ENCODE data around the gene SEC24A.

GRCh38 chr5:133610652-133611395, 1.5 kb downstream of the FSTL4 start:
- PRO-cap, result no peak

DNA sequence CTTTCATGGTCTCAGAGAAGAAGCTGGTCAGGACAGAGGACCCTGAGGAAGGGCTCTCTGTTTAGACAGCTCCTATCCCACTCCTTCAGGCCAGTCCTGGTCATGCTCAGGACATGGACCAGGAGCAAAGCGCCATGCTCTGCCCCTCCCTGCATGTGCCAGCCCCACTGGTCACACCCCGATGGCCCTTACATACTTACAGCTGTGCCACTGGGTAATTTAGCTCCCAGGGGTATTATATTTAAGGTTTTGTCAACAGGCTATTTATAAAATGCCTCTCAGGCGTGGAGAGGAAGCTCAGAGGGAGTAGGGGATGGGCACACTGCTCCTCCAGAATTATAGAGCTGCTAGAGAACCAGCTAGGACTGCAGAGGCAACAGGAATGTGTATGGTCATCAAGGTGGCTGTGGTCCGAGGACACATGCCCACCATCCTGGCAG, 33.3 kb downstream of the C5orf15 start:
- PRO-cap, result no peak

DNA sequence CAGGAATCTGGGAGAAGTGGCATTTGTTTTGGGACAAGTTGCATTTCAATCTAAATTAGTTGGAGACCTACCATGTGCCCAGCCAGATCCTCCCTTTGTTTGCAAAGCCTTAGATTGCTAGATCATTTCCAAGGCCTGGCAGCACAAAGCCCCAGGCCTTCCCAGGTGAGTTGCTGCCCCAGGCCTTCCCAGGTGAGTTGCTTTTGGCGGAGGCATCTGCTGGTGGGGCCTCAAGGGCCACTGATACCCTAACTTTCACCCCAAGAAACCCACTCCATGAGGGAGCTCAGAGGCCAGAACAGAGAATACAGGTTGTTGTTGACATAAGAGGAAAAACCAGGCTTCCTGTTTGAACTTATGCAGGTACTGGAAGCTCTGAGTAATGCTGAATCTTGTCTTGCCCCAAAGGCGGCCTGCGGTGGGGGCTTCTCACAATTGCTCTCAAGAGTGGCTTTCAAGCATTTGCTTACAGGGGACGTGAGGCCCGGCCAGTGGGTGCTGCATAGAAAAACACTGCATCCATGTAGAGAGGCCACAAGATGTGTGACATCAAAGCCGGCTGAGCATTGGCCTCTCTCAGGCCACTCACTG, 34.8 kb upstream of the TCF7 start:
- PRO-cap, result no peak

GRCh38 chr5:134090366-134091034, 24.0 kb upstream of the TCF7 start:
- PRO-cap, result no peak

GRCh38 chr5:134141964-134142453, 27.5 kb downstream of the TCF7 start:
- PRO-cap, result no peak

GRCh38 chr5:134150620-134151393, 25.9 kb downstream of the SKP1 start:
- PRO-cap, result no peak

- PRO-cap, result no peak
These were observed 21.3 kb downstream of the PPP2CA start for GRCh38 chr5:134204603-134204986.

DNA sequence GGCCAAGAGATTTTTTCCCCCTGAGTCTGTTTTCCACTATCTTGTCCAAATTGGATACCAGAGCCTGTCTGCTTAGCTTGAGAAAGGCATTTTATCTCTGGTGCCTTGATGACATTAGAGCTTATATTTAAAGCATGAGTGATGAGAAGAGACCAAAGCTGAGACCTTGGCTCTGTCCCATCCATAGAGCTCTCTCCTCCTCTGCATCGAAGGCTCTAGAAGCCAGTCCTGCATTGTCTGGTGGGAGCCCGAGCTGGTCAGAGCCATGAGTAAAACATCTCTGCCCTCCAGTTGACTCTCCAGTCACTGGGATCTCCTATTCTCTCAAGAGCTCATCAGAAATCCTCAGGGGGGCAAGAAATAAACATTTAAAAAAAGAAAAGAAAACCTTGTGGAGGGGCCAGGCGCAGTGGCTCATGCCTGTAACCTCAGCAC, 10.5 kb upstream of the PPP2CA start:
- PRO-cap, result no peak

DNA sequence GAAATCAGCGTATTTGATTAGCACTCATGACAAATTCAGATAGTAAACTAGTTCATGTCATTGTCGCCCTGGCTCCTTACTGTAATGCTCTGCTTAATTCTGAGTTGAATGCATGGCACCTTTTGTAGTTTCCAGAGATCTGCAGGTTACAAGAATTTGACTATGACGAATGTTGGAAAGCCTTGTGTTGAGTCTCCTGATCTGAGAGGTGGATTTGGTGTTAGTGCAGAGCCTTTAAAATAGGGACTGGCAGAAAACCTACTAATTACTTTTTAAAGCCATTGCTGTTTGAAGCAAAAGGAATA, 1.5 kb downstream of the UBE2B start:
- PRO-cap, result no peak

DNA sequence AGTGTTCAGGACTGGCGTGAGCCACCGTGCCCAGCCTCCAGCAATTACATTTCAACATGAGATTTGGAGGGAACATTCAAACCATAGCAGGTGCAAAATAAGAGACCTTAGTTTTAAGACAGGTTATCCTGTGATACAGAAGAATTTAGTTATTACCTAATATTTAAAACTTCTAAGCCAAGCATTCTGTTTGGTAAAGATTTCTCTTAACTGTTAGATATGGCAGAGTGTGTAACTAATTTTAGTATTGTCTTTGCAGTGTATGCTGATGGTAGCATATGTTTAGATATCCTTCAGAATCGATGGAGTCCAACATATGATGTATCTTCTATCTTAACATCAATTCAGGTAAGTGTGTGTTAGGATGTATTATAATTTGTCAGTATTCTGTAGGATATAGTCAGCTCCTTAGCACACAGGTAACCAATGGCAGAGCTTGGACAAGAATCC, 16.7 kb downstream of the UBE2B start:
- PRO-cap, result no peak

DNA sequence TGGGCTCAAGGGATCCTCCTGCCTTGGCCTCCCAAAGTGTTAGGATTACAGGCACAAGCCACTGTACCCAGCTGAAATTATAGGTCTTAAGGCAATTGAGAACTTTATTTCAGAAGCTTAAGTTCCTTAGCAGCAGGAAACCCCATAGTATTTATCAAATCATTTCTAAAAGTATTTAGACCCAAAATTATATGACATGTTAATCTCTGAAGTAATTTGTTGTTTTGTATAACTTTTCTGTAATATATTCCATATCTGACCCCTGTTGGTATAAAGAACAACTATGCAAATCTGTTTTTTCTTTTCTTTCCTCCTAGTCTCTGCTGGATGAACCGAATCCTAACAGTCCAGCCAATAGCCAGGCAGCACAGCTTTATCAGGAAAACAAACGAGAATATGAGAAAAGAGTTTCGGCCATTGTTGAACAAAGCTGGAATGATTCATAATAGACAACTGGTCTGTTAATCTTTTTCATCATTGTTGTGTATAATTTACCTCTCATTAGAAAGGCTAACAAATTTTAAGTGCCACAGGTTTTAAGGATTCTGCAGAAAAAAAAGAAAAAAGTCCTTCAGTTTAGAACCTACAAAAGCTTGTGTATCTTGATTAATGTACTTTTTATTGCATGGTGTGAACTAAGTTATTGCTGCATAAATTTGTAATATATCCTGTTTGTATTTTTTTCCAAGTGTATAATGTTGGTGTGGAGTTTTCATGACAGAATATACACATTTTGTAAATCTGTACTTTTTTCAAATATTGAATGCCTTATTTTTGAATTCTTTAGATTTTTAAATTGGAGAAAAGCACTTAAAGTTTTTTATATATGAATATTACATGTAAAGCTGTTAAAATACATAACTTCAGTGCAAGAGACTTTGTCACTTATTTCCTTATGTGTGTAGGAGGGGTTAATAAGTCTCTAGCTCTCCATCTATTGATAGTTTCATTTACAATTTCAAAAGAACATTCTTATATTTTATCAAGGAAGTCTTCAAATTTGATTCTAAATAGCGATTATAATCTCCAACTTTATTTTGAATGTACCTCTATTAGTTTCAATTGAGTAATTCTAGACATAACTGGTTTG, 18.9 kb downstream of the UBE2B start:
- PRO-cap, result no peak

DNA sequence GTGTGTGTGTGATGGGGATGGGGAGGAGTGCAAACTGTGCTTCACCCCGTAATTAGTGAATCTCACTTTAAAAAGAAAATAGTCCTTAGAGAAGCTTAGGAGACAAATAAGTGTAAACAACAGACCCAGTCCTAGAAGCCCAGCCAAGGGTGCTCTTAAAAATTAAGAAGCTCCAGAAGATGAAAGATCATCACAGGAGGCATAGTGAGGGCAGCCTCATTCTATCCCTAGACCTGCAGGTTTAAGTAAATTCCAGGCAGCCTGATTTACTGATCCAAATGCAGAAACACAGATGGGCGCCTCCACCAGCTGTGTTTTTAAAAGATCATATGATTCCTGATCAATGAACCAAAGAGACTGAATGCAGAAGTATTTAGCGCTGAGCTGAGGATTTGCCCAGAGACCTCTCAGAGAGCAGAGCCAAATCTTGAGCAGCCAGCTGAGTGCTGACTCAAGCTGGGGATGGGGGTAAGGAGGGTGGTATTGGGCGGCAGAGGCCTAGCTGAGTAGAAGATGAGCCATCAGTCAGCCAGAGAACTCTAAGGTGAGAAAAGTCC, 34.0 kb upstream of the CDKN2AIPNL start:
- PRO-cap, result no peak

GRCh38 chr5:134446863-134447372, 35.2 kb upstream of the CDKN2AIPNL start:
- PRO-cap, result no peak

GRCh38 chr5:134510958-134511729, 14.3 kb upstream of the JADE2 start:
- PRO-cap, result no peak

DNA sequence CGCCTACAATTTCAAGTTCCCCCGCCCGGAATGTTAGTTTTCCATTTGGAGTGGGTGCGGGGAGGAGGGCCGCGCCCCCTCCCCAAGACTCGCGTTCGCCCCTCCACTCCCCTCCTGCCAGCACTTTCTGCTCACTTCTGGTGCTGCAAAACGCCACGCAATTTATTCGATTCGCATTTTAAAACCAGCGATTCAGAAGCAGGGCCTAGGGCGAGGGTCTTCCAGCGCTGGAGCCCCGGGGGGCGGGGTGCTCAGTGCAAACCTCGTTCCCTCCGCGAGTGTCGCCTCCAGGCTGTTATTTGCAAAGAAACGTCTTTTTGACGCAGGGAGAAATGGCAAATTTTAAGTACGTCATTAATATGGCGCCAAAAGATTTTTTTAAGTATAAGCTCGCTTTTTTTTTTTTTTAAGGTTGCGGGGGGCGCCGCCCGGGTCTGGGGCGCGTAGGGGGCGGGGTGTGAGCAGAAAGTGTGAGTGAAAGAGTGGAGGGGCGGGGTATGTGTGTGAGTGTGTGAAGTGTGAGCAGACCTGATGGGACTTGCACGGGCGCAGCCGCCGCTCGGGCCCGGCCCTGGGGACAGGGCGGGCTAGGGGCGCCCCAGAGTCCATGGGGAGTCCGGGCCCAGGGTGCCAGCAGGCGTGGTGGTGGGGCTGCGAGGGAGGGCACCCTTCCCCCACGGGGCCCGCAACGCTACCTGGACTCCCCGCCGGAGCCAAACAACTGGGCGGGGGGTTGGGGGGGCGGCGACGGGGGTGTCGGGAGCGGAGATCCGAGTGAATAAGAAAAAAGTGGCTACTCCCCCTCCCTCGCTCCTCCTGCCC, 488 bp upstream of the JADE2 start:
- PRO-cap, result bidirectional peak, plus-strand start at position 525 of the sequence, minus-strand start at position 303 of the sequence; bidirectional peak, plus-strand start outside the sequence, minus-strand start at position 749 of the sequence

DNA sequence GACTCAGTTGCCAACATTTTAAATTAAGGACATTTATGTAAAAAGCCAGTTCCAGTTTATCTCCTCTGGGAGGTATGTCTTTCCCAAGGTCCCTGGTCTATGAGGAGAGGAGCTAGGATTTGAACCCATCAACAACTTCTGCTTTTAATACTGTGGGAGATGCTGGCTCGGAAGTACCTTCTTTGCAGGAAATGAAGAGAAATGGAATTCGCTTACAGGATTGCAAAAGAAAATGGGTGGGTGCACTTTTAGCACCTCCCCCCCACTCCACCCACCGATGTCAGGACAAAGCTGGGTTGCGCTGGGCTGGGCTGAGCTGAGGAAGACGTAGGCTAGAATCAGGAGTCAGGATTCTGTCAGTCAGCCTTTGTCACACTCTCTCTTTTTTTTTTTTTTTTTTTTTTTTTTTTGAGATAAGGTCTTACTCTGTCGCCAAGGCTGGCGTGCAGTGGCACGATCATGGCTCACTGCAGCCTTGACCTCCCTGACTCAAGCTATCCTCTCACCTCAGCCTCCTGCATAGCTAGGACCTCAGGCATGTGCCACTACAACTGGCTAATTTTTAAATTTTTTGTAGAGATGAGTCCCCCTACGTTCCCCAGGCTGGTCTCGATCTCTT, 8.0 kb downstream of the JADE2 start:
- PRO-cap, result no peak

GRCh38 chr5:134648307-134648962, at the start of gene SEC24A:
Gene SEC24A, plus strand, starts transcription at chr5:134648785.
- PRO-cap, result bidirectional peak, plus-strand start at chr5:134648816, minus-strand start at chr5:134648740

GRCh38 chr5:134738928-134739854, 843 bp downstream of the CAMLG start:
- PRO-cap, result no peak

DNA sequence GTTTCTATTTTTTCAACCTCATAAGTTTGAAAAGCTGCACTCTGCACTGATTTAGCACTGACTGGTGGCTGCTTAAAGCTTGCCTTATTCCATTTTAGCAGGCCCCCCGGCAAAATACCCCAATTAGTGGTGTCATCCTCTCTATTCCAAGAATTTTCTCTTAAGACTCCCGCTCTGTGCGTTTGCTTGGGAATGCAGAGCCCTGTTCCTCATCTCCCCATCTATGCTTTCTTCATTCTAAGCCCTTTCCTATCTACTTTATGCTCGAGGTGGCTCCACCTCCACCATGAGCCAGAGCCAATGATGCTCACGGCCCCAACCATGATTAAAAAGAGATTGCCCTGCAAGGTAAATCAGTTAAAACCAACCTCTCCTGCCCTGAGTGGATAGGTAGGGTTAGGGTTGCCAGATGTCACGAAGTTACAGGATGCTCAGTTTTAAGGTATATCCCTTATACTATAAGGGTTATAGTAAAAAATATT, 715 bp upstream of the TXNDC15 start:
- PRO-cap, result no peak

- PRO-cap, result no peak
These were observed 3.3 kb upstream of the CATSPER3 start for GRCh38 chr5:134964173-134965114.

Data from aorta (tissue), 1 donor.